Cardiac septum (tissue), 1 donor: ENCODE measurements around the genes PODNL1 and MISP3.

GRCh38 chr19:13789182-13789428, 6.1 kb upstream of the ZSWIM4 start:
- PRO-cap: no peak

- PRO-cap: no peak
These were observed 17.9 kb downstream of the ZSWIM4 start for GRCh38 chr19:13813154-13813632.

DNA sequence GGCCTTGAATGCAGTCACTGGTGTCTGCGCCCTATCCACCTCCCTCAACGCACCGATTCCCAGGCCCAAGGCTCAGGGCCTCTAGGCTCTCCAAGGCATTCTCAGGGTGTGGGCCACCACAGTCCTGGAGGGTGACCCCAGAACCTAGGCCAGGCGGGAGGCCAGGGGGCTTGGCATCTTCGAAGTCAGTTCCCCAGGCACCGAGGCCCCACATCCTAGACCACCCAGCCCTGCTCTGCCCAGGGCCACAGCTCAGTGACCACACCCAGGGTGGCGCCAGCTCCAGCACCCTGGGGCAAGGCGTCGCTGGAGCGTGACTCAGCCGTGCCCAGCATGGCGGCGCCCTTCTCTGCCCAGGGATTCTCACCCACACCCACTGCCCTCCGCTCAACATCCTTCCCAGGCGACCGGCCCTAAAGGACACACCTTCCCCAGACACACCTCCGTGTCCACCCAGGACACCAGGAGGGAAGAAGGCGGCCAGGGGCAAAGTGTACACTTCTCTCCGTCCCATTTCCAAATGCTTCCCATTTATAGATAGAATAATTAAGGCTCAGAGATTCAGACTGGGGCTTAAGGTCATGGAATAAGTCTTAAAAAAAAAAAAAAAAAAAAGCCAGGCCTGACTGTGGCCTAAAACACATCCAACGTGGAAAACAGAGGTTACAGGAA, 36.5 kb upstream of the NANOS3 start:
- PRO-cap: bidirectional peak, plus-strand start at position 360 of the sequence, minus-strand start at position 257 of the sequence

GRCh38 chr19:13846567-13847641, 30.0 kb upstream of the NANOS3 start:
- PRO-cap: bidirectional peak, plus-strand start at chr19:13846898, minus-strand start at chr19:13846611; bidirectional peak, plus-strand start at chr19:13847408, minus-strand start at chr19:13847112

GRCh38 chr19:13850097-13850738, 26.7 kb upstream of the NANOS3 start:
- PRO-cap: no peak

- PRO-cap: unidirectional peak, plus-strand start at chr19:13861458
These were observed 15.6 kb upstream of the NANOS3 start for GRCh38 chr19:13861237-13861732.

GRCh38 chr19:13874078-13874484, 2.9 kb upstream of the NANOS3 start:
- PRO-cap: no peak

- PRO-cap: no peak
These were observed 3.3 kb downstream of the PODNL1 start for GRCh38 chr19:13934640-13935525.

- PRO-cap: bidirectional peak, plus-strand start at chr19:13938596, minus-strand start at chr19:13938438
These were observed at the start of gene PODNL1 for GRCh38 chr19:13937742-13938843. Gene PODNL1, minus strand, starts transcription at chr19:13938417.

DNA sequence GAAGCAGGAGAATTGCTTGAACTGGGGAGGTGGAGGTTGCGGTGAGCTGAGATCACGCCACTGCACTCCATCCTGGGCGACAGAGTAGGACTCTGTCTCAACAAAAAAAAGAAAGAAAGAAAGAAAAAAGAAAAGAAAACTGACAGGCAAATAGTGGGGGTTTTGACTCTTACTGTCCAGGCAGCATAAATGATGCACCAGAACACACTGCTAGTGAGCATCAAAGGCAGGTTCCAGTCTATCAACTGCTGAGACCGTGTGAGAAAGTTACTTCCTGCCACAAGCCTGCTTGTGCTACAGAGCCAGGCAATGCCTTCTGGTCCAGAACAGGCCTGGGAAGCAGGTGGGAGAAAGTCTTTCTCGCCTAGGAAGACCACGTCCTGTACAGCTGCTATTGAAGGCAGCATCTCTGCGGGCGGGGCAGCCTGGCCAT, 3.7 kb downstream of the RFX1 start:
- PRO-cap: no peak

- PRO-cap: bidirectional peak, plus-strand start at chr19:14072139, minus-strand start at chr19:14072087; bidirectional peak, plus-strand start at chr19:14072761, minus-strand start at chr19:14072602
These were observed at the start of gene MISP3 for GRCh38 chr19:14071716-14072867. Gene MISP3, plus strand, starts transcription at chr19:14072786.

- PRO-cap: no peak
These were observed 279 bp downstream of the MISP3 start for GRCh38 chr19:14072868-14073261.

DNA sequence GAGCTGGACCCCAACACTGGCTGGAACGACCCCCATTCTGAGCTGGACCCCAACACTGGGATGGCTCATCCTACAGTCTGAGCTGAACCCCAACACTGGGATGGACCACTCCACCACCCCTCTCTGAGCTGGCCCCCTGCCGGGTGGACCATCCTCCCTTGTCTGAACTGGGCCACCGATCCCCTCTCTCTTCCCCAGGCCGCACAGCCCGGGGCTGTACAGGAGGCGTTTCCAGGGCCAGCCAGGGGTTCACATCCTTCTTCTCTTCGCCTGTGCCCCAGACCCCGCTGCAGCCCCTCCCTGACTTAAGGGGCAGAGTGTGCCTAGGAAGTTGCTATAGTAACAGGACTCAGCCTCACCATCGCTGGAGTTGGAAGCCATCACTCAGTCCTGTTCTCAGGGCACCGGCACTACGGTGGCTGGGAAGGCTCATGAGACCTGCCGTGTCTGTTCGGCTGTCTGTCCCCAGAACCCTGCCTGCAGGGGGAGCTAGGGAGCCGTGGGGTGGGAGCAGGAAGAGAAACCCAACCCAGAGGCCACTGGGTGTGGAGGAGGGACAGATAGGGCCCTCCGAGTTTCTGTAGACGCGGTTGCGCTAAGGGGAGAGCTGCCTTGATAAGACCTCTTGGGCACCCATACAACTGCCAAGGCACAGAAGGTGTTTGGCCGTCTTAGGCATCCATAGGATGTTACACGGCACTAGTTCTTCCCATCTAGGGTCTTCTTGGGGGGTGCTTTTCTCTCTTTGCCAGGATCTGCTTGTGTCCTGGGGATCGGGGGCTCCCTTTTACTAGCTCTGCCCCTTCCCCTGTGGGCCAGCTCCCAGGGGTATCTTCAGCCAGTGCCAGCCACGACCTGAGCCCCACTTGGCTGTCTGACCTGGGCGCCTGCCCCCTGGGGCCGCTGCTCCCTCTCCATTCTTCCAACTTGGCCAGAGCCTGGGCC, 3.5 kb downstream of the PRKACA start:
- PRO-cap: no peak

DNA sequence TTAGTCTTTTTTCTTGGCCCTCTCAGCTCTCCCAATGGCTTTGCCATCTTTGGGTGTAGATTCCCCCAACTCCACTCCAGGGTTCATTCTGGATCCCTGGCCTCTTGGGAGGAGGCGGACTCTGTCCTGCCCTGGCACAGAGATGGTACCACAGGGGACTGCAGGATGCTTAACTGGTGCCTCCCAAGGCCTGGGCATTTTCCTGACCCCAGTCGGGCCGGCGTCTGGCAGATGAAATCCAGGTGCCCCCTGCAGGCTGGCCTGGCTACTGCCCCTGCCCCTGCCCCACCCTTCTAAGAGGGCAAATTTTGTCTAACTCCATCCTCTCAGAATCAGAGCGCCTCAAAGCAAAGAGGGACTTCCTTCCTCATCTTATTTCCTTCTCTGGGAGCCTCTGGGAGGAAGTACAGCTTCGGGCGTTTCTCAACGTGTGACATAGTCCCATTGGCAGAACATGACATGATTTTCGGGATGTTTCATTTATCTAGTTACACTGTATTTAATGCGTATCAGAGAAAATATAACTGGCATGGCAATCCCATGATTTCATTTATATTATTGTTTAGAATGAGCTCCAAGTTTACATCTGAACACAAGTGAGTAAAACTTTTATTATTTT, 2.7 kb downstream of the PRKACA start:
- PRO-cap: no peak

DNA sequence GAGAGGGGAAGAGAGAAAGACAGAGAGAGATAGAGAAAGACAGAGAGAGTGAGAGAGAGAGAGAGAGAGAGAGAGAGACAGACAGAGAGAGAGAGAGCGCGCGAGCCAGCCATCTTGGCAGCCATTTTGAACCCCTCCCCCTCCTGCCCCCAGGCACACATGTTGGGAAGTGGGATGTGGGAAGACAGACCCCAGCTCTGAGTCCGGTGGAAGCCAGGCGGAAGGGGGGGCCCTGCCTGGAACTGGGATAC, 1.4 kb downstream of the ADGRL1 start:
- PRO-cap: no peak

GRCh38 chr19:14383429-14384760, 2.7 kb downstream of the ADGRE5 start:
- PRO-cap: unidirectional peak, plus-strand start at chr19:14384472

DNA sequence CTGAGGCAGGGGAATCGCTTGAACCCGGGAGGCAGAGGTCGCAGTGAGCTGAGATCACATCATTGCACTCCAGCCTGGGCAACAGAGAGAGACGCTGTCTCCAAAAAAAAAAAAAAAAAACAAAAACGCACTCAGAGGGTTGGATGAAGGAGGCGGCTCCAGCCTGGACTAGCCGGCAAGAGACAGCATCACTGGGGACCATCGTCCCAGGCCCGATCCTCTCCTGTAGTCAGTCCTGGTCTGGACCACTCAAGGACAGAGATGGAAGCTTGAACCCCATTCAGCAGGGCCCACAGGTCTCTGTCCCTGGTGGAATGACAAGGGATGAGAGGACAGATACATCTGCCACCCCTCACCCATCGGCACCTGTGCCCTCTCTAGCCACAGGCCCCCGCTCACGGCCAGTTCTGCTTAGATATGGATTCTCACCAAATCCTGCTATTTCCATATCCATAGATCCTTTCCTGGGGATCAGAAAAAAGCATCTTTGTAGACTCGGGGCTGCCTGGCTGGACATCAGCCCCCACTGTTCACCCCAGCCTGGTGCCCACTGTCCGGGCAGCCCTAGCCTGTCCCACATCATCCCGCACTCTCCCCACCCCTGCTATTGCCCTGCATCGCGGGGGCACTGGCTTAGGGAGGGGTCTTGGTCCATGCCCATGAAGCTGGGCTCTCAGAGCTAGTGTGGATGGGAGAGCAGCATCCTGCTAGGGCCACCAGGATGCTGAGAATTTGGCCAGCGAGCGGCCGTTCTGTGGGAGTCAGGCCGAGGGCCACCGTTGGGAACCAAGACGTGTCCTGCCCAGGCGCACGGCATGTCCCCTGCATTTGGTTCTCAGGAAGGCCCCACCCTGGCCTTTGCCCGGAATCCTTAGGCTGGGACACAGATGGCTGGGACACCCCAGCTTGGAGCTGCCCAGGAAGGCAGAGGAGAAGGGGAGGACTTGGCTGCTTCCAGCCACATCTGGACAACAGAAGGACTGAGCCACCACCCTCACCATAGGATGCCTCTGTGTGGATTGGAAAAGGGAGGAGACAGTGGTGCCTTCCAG, 14.3 kb downstream of the ADGRE5 start:
- PRO-cap: no peak

GRCh38 chr19:14396836-14397415, 15.7 kb downstream of the ADGRE5 start:
- PRO-cap: no peak

DNA sequence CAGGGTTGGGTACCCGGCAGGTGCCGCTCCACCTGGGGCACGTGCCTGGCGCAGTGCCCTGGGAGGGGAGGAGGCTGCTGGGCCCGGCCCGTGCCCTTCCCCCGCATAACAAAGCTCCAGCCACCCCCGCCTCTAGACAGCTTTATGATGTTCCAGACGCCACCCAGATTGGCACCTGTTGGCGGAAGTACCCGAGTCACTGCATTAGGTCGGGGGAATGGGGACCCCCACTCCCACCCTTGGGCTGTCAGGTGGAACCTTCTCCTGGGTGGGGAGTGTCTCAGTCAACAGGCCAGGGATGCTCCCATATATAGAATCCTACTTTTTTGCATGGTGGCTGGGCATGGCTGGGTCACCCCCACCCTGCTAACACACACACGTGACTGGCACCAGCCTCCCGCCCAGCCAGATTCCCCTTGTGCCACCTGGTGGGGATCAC, 828 bp downstream of the PKN1 start:
- PRO-cap: no peak

- PRO-cap: no peak
These were observed 1.4 kb upstream of the GIPC1 start for GRCh38 chr19:14497053-14497995.